ENCODE measurements around a stretch of chr2.

GRCh38 chr2:110610176-110610722 lies 33.2 kb upstream of the RGPD6 start:
- RRBS: no CpG with 5 or more reads among the region's 49 CpGs

GRCh38 chr2:110748262-110748787 lies 16.0 kb downstream of the ACOXL start:
- RRBS: no CpG with 5 or more reads among the region's 6 CpGs

DNA sequence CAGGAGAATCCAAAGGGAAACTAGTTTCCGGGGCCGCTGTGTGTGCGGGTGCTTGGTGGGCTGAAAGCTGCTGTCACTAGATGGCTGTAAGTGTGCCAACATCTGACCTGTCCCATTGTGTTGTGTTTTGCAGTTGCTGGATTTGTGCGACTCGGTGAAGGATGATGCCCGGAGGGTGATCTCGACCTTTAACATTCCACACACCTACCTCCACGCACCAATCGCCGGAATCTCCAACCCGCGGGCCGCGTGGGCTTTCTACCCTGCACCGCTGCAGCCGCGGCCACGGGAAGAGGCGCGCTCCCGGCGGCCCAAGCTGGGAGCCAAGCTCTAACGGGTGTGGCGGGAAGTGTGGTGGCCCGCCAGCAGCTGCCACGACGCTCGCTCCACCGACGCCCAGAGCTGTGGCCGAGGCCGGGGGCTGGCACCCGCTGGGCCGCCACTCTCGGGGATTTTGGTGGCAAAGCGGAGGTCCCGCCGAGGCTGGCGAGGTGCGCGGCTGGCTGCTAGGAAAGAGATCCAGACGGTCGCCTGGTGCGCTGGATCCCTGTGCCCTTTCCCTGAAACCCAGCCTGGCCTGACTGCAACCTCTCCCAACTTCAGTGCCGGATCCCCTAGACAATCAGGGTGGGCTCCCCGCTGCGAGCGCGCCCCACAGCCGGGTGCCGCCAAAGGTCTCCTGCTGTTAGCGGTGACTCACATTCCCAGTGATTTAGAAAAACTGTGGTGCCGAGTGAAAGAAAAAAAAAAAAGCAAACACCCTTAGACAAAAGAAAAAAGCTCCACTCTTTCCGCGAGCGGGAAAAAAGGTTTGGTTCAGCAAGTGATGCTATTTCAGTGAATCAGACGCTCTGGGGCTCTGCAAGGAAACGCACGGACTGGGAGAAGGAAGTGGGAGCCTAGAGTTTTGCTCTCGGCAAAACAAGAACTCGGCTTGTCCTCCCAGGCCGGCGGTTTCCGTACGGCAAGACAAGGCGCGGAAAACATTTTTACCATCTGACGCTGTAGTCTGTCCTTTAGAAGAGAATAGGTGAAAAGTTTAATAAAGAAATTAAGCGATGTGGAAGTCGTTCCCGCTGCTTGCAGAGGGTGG lies 2.9 kb upstream of the BCL2L11 start:
- RRBS: 4% methylated on average over 19 of the region's 71 CpGs

DNA sequence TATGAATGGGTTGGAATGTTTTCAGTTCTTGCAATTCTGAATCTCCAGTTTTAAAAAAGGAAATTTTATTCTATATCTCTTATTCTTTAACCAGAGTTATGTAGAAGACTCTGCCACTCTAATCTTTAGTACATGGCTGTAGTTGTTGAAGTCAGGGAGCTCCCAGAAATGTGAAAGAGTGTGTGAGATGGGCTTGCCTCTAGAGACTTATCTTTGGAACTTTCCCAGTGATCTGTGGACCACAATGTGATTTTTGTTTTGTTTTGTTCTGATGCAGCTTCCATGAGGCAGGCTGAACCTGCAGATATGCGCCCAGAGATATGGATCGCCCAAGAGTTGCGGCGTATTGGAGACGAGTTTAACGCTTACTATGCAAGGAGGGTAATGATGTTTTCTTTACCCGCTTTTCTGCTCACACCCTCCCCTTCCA lies 29.1 kb downstream of the BCL2L11 start:
- RRBS: no CpG with 5 or more reads among the region's 7 CpGs

DNA sequence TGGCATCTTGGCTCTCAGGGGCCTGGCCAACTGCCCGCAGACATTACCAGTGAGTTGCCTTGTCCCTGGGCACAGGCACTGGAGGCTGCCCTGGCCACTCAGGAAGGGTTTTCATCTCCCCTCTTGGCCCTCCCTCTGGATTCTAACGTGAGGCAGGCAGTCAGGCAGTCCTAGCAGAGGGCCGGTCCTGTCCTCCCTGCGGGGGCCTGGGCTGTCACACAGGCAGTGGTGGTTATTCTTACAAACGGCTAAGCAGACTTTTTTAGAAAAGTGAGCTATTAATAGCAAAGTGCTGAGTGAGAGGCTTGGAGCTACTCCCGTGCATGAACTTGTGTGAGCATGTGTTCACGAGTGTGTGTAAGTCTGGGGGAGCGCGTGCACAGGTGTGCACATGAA lies 234.7 kb downstream of the BCL2L11 start:
- RRBS: no CpG with 5 or more reads among the region's 9 CpGs

DNA sequence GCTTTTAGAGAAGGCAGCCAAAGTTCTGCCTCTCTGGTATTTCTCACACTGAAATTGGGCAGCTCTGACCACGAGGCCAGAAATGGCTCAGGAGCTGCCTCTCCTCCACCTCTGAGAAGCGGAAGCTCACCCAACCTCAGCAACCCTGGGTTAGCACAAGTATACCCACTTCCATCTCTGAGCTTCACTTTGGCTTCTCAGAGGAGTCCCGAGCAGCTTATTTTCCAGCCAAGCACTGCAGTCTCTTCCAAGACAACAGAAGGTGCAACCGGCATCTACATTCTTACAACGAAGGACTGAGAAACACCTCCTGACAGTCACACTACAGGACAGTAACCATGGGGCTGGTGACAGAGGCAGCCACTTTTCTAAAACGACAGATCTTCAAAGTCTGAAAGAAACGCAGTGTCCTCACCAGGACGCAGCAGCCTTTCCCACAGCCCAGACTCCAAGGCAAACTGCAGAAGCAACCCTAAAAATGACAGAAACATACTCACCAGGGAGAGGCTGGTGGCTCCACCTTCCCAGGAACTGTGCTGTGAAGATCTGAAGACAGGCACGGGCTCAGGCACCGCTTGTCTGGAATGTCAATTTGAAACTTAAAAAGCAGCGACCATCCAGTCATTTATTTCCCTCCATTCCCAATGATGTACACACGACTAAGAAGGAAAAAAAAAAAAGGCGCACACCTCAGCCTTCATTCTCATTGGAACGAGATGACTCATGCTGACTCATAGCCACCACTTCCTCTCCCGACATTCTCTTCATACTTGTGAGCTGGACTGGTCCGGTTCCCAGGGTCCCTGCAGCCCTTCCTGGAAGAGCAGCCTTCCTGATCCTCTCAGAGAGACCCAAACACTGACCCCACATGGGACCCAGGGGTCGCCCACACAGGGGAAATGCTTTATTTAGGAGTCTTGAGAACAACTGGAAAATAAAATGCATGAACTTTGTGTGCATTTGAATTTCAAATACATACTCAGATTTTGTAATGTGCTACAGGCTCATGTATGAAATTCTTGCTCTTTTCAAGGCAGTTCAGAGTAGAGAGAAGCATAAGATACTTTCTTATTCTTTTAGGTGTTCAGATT lies 374.0 kb downstream of the BCL2L11 start:
- RRBS: no CpG with 5 or more reads among the region's 17 CpGs

DNA sequence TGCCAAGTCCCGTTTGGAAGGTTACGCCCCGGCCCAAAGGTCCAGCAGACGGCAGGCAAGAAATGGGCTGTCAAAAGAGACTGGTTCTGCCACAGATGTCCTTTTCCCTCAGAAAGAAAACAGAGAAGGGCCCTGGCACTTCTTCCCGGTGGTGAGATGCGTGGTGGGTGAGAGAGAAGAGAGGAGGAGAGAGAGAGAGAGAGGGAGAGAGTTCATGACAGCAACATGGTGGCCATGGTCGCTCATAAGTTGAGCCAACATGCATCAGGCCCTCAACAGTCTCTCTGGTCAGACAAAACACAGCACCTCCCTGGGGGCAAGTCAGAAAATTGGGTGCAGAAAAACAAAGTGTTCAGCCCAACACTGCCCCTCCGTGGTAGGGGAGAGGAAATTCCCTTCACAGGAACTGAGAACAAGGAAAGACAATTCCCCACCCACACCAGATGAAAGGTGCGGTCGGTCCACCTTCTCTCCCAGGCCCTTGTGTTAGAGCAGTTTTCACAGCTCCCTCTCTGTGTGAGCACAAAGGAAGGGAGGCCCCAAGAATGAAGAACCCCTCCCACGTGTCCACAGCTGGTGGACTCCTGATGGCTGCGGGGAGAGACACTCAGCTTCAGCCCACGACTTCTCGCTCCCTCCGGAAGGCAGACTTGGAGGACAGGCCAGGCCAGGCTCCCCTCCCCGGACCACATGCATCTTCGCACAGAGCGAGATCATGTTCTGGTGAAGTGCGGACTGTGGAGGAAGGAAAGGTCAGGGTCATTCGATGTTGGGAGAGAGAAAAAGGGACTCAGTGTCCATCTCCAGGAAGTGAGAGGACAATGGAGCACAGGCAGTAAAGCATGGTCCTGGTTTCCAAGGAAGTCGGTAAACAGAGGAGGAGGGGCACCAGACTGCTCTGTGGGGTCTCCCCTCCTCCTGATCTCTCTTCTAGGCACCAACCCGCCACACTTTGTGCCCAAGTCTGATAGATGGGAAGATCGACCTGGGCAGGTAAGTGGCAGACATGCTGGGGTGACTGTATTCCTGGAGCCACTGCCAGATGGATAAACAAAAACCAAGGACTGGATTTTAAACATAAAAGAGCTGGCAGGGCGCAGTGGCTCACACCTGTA lies 181.7 kb downstream of the ANAPC1 start:
- RRBS: 49% methylated on average over 2 of the region's 24 CpGs

DNA sequence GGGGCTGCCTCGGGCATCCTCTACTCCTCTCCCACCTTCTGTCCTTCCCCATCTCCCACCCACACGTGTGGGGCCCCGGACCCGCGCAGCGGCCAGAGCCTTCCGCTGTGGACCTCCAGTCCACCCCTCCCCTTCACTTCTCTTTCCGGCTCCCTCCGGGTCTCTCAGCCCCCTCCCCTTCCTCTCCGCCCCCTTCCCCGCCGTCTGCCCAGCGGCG lies 323 bp upstream of the MERTK start:
- RRBS: under 1% methylated on average over 6 of the region's 14 CpGs

DNA sequence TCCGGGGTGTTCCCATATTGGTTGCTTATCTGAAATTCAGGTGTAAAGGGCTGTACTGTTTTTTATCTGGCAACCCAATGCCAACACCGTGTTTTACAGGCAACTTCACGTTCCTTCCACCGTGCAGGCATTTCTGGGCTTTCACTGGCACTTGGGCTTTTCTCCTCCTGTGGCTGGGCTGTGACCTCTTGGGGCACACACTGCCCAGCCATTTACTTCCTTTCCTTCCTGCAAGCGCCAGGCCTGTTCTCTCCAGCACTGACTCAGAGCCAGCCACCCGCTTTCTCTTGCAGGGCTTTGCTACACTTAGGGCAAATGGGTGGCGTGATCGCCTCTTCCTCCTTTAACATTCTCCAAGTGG lies 21.7 kb downstream of the MERTK start:
- RRBS: no CpG with 5 or more reads among the region's 8 CpGs

- RRBS: no CpG with 5 or more reads among the region's 3 CpGs
These were observed 22.2 kb upstream of the TMEM87B start for GRCh38 chr2:112032865-112033317.

GRCh38 chr2:112089216-112089761 lies 34.2 kb downstream of the TMEM87B start:
- RRBS: no CpG with 5 or more reads among the region's 5 CpGs

DNA sequence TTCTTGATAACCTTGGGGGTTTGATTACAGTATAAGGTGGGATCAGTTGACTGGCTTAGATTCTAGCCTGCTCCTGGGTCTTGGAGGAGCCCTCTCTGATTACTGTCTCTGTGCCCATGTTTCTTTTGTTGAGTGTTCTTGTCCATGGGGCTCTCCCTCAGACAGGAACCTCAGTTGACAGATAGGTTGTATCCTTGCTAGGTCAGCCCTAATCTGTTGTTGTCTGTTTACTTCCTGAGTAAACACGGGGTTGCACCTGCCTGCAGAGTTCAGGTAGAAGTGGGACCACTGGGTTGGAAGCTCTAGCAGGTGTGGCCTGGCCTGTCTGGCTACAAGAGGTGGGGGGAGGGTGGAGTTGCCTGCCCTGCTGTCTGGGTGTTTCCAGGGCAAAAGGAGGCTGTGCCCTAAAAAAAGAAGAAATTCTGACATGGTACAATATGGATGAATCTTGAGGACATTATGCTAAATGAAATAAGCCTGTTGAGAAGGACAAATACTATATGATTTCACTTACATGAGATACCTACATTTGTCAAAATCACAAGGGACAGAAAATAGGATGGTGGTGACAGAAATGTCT lies 32.7 kb downstream of the ZC3H8 start:
- RRBS: no CpG with 5 or more reads among the region's 1 CpG

DNA sequence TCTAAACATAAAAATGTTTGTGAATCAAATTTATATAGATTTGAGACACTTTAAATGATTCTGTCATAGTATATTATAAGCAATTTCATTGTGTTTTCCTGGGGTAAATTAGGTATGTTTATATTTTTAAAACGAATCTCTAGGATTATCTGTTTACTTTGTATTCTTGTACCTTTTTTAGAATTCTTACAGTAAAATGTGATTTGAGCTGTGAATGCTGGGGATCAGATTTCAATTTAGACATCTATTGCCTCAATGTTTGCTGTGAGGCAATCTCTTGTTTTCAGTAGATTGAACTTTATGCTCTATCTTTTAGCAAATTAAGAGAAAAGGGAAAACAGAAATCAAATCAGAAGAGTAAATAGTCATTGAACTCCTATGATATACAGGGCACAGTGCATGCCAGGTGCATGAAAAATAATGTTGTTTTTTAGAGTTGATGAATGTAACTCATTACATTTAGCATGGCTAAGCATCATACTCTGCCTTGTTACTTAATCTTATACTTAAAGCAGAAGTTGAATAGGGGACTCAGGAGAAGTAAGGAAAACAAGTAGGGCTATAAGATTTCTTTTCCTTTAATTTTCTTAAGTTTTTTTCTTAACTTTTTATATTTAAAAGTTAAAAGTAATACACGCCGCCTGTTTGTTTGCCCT lies 39.5 kb downstream of the ZC3H6 start:
- RRBS: no CpG with 5 or more reads among the region's 3 CpGs

DNA sequence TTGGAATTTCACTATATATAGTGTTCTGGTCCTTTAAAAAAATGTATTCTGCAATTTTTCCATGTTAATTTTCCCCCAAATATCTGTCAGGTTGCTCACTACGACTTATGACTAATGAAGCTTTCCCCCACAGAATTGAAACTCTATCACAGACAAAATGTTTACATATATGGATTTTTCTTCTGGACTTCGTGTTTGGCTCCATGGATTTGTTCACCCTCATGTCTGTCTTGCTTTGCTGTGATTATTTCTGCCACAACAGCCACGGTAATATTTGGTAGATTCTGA lies 42.3 kb downstream of the ZC3H6 start:
- RRBS: no CpG with 5 or more reads among the region's 3 CpGs

- RRBS: no CpG with 5 or more reads among the region's 18 CpGs
These were observed 28.2 kb downstream of the SLC20A1 start for GRCh38 chr2:112673796-112674504.

GRCh38 chr2:112691190-112691499 lies 29.7 kb upstream of the NT5DC4 start:
- RRBS: no CpG with 5 or more reads among the region's 7 CpGs

DNA sequence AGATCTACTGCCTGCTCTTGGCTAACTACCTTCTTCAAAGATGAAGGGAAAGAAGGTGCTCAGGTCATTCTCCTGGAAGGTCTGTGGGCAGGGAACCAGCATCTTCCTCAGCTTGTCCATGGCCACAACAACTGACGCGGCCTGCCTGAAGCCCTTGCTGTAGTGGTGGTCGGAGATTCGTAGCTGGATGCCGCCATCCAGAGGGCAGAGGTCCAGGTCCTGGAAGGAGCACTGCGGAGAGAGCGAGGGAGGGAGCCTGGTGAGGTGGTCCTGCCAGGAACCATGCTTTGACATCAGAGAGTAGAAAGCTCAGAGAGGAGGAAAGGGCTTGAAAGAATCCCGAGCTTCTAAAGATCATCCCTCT lies 3.3 kb downstream of the IL1B start:
- RRBS: no CpG with 5 or more reads among the region's 8 CpGs

- RRBS: no CpG with 5 or more reads among the region's 8 CpGs
These were observed 10.0 kb upstream of the IL36A start for GRCh38 chr2:112995319-112995579.

All from skeletal muscle cell (primary cell).